ENCODE measurements around a stretch of chr1.

DNA sequence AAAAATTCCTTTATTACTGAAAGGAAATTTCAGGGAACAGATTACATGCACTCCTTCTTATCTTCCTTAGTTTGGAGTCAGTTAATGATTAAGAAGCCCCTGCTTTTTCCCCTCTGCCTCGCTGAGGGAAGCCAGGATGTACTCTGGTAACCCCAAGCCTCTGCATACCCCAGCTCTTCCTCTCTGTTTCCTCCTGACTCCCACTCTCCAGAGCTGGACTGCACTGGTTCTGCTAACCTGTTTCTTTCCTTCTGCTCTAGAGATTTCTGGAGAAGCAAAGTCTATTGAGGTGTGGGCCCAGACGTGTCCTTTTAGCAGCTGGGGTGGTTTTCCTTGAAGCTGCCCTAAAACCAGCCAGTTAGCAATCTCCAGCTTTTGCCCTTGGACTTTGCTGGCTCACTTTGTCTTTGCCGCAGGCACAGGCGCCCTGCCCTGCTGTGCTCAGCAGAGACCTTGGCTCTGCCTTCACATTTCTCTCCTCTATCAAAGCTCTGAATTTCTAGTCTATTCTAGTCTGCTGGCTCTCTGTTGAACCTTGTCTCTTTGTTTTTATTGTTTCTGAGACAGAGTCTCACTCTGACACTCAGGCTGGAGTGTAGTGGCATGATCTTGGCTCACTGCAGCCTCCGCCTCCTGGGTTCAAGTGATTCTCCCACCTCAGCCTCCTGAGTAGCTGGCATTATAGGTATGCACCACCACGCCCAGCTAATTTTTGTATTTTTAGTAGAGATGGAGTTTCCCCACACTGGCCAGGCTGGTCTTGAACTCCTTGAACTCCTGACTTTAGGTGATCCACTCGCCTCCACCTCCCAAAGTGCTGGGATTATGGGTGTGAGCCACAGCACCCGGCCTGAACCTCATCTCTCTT is 171.9 kb upstream of the IVNS1ABP start:
- PRO-cap = no peak

GRCh38 chr1:186374141-186374697 is 834 bp downstream of the TPR start:
- PRO-cap = no peak

- PRO-cap = no peak
Measured at GRCh38 chr1:191732411-191732816, 425.8 kb upstream of the RGS18 start.

GRCh38 chr1:192500374-192500755 is 75.2 kb upstream of the RGS1 start:
- PRO-cap = no peak

DNA sequence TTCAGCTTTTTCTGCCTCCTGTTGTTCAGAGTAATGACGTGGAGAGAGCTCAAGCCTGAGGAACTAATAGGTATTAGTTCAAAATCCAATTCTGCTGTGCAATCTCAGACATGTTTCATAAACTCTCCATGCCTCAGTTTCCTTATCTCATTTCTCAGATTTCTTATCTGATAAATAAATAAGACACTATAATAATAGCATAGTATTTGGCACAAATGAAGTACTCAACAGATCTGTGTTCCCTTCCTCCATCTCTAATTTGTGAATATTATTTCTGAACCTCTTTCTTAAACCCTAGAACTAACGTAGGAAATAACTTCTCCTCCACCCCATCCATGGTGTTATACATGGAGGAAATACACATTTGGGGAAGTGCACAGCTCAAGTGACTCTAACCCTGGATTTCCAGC is 63.4 kb upstream of the RGS1 start:
- PRO-cap = no peak

GRCh38 chr1:192580210-192580735 is 4.7 kb downstream of the RGS1 start:
- PRO-cap = no peak

- PRO-cap = no peak
Measured at GRCh38 chr1:192986725-192987130, 72.4 kb downstream of the UCHL5 start.

GRCh38 chr1:193115542-193116212 is 6.2 kb upstream of the CDC73 start:
- PRO-cap = no peak

DNA sequence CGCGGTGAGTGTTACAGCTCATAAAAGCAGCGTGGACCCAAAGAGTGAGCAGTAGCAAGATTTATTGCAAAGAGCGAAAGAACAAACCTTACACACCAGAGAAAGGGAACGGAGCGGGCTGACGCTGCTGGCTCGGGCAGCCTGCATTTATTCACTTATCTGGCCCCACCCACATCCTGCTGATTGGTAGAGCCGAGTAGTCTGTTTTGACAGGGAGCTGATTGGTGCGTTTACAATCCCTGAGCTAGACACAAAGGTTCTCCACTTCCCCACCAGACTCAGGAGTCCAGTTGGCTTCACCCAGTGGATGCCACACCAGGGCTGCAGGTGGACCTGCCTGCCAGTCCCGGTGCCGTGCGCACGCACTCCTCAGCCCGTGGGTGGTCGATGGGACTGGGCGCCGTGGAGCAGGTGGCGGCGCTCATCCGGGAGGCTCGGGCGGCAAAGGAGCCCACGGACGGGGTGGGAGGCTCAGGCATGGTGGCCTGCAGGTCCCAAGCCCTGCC is 1171.5 kb upstream of the B3GALT2 start:
- PRO-cap = no peak

DNA sequence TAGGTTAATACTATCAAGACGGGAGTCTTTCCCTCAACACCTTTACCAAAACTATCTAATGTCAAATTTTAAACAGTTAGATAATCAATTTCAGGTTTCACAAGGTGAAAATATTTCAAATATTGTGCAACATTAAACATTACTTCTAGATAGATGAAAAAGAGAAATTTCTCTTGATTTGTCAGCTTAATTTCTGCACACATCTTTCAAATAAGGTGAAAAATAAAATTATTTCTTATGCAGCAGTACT is 3.8 kb downstream of the CFHR1 start:
- PRO-cap = no peak

DNA sequence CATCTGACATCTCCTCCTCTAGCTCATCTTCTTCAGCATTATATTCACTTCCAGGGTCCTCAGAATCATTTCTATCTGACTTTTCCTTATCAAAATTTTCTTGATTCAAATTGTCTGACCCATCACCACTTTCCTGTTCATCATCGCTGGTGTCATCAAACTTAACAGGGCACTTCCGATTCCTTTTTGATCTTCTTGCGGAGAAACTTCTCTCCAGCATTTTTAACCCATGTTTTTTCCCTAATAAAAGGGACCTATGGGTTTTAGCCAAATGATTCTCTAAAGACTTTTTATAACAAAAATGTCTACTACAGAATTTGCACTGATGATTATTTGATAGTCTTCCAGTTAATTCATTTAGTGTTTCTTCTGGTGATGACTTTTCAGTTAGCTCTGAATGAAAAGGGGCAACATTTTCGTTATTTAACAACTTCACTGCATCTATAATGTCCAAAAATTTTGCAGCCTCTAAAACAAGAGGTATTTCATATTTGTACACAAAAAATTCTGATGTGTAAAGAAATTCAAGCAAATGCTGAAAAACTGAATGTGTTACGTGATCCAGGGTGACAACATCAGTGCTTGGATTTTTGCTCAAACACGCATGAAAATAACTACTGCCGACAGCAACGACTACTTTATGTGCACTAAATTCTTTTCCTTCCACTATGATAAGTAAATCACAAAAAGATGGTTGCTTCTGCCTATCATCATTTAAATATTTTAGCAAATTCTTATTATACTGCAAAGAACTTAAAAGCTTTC is 1.4 kb downstream of the ZBTB41 start:
- PRO-cap = no peak

DNA sequence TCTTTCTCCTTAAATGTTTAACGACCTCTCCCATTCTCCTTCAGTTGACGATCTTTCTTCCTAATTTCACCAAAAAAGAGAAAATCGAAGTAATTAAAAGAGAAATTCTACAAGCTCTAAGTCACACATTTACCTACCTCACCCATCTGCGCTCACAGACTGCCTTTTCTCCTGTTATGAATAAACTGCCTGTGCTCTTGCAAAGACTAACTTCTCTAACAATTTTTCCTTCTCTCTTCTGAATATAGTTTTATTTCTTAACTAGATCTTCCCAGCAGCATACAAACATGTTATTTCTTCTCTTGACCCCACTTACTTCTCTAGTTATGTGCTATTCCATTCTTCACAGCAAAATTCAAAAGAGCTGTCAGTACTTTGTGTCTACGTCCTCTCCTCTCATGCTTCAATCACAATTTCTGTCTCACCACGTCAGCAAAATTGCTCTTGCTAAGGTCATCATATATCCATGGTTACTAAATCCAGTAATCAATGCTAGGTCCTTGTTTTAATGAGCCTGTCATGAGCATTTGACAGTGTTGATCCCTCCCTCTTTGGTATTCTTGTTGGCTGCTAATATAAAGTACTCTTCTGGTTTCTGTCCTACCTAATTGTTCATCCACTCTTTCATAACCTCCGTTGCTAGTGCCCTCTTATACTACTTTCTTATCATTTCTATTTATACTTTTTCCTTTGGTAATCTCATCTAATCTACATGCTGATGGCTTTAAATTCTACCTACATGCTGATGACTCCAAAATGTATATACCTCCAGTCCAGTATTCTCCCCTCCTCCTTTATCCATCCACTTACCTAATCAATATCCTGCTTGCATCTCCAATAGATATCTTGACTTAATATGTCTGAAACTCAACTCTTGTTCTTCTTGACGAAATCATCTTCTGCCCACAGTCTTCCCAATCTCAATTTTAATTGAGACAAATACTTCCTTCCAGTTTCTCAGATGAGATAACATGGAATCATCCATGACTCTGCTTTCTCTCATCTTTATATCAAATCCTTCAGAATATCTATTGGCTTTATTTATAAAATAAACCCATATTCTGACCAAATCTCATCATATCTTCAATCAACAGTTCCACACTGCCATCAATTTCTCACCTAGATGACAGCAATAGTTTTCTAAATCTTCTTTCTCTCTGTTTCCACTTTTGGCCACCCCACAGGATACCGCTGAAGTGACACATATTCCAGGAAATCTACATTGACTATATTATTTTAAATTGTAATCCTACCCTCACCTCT is 214.0 kb downstream of the DENND1B start:
- PRO-cap = no peak

DNA sequence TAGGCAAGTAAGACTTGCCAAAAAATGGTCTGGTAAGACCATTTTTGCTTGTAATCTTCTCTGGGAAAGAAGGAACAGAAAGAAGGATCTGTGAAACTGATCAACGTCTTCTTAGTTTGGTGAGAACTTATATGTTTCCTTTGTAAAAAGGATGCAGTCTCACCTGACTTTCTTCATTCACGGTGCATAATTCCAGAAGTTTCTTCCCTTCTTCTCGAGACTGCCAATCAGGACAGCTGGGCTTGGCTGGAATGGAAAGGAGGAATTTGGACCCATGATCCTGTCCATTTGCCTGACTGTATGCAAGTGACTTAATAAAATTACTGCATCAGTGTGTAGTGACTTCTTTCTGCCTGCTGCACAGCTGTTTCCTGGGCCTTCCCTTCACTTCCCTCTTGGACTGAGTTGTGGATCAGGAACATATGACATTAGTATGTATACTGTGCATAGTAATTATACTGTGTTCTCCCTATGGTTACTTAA is 7.6 kb upstream of the DENND1B start:
- PRO-cap = no peak

DNA sequence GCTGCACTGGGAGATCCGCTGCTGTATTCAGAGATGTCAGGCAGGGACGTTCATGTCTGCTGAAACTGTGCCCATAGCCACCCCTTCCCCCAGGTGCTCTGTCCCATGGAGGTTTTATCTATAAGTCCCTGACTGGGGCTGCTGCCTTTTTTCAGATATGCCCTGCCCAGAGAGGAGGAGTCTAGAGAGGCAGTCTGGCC is 18.5 kb upstream of the C1orf53 start:
- PRO-cap = no peak

- PRO-cap = no peak
Measured at GRCh38 chr1:197921246-197921902, 4.2 kb downstream of the LHX9 start.

DNA sequence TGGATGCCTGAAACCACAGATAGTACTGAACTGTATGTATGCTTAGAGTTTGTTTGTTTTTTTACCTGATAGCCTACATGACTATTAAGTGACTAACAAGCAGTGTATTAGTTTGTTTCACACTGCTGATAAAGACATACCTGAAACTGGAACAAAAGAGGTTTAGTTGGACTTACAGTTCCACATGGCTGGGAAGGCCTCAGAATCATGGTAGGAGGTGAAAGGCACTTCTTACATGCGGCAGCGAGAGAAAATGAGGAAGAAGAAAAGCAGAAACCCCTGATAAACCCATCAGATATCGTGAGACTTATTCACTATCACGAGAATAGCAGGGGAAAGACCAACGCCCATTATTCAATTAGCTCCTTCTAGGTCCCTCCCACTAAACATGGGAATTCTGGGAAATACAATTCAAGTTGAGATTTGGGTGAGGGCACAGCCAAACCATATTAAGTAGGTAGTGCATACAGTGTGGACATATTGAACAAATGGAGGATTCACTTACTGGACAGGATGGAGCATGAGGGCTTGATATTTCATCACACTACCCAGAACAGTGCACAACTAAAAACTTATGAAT is 78.4 kb downstream of the LHX9 start:
- PRO-cap = no peak

DNA sequence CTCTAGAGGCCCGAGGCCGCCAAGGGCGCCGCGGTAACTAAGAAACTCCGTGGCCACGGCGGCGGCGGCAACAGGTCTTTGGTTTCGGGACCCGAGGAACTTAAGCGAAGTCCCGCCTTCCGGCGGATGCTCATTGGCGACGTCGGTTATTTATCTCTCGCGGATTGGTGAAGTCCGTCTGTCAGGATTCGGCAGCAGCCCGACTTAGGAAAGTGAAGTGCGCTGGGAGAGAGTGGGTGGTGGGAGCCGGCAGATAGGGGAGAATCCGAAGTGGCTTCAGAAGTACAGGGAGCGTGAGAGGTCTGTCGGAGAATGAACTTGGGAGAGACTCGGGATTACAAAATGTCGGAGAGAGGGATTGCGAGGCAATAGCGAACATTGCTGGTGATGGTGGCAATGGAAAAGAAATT is 718 bp downstream of the NEK7 start:
- PRO-cap = bidirectional peak, plus-strand start at position 229 of the sequence, minus-strand start at position 102 of the sequence

DNA sequence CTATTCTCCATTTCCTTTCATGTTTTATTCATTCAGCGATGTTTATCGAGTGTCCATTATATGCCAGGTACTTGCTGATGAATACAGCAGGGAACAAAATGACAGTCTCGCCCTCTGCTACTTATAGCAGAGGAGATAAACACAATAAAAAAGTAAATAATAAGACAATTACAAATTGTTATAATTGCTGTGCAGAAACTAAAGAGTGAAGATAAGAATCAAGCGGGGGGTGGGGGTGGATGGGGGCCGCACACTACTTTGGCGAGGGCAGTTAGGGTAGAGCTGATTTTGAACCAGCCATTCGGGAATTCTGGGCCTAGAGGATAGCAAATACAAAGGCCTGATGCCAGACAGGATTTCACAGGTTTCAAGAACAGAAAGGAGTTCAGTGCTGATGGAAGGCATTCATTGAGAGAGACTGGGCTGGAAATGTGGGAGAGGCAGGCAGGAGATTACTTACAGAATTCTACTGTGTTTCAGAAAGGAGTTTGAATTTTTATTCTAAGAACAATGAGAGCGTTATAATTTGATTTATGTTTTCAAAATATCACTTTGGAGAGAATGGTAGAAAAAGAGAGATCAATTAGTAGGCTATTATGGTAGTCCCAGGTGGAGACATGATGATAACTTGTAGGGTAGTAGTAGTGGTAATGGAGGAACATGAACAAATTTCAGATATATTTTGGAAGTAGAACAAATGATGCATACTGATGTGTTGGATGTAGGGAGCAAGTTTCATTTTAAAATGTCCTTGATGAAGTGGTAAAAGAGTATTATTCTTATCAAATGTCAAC is 66.1 kb downstream of the NEK7 start:
- PRO-cap = no peak

- PRO-cap = no peak
Measured at GRCh38 chr1:198277825-198278252, 121.0 kb downstream of the NEK7 start.

- PRO-cap = no peak
Measured at GRCh38 chr1:198443180-198443908, 97.1 kb downstream of the ATP6V1G3 start.

Measured in pulmonary artery (tissue), 1 donor.